Trachea (tissue), 1 donor: ENCODE results near the genes ZNF521, CHST9, DSC2 and DSC1.

DNA sequence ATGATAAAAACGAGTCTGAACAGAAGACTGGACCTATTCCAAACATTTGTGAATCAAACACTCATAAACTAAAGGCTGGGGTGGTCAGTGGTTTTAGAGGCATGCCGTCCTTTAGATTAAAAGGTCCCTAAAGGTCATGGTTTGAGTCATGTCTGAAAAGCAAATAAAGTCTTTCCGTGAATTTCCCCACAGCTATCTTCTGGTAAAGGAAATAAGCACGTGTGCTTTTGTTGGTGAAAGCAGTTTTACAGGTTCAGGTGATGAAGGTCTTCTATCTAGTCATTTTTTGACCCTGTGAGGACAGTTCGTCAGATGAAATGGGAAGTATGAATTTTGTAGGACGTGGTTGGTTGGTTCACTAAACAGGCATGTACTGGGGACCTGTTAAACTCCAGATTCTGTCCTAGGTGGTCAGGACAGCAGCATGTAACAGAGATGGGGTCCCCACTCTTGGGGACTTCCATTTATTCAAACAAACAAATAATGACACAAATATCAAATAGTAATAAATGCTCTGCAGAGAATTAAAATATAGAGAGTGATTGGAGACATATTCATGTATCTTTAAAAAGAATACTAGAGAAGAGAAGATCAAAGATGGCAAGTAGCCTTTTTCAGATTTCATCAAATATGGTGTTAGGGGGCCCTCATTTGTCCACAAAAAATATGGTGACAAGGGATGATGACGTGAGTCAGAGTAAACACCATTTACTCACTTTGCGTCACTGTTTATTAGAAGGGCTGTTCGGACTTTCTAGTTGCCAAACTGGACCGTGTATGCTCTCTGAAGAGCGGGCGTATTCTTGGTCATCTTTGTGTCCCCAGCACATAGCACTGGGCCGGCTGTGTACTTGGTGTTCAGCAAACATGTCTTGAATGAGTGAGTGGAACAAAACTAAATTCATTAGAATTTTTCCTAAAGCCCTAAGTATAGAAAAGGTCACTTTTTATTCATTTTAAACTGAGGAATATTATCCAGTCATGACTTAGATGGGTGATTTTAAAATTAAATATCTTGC is 37.3 kb downstream of the TTC39C start:
- PRO-cap = no peak

DNA sequence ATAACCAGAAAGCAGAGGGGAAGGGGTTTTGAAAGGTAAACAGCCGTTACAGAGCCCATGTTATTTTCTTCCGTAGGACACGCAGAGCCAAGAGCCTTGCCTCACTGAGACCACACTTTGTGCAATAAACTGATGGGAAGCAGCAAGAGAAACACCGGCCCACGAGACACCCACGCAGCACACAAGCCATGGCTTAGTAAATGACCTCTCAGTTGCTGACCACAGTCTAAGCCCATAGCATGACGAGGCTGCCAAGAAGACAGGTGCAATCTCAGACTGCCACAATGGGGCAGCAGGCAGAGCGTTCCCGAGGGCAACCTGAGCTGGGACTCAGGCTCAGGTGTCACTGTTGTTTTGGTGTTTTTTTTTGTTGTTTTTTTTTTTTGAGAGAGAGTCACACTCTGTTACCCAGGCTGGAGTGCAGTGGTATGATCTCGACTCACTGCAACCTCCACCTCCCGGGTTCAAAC is 59.7 kb downstream of the CABYR start:
- PRO-cap = no peak

GRCh38 chr18:24657415-24658084 is 197.1 kb downstream of the HRH4 start:
- PRO-cap = no peak

- PRO-cap = bidirectional peak, plus-strand start at chr18:25350756, minus-strand start at chr18:25350735; bidirectional peak, plus-strand start at chr18:25350867, minus-strand start at chr18:25350804
Measured at GRCh38 chr18:25350530-25351297, 1.3 kb downstream of the ZNF521 start.

DNA sequence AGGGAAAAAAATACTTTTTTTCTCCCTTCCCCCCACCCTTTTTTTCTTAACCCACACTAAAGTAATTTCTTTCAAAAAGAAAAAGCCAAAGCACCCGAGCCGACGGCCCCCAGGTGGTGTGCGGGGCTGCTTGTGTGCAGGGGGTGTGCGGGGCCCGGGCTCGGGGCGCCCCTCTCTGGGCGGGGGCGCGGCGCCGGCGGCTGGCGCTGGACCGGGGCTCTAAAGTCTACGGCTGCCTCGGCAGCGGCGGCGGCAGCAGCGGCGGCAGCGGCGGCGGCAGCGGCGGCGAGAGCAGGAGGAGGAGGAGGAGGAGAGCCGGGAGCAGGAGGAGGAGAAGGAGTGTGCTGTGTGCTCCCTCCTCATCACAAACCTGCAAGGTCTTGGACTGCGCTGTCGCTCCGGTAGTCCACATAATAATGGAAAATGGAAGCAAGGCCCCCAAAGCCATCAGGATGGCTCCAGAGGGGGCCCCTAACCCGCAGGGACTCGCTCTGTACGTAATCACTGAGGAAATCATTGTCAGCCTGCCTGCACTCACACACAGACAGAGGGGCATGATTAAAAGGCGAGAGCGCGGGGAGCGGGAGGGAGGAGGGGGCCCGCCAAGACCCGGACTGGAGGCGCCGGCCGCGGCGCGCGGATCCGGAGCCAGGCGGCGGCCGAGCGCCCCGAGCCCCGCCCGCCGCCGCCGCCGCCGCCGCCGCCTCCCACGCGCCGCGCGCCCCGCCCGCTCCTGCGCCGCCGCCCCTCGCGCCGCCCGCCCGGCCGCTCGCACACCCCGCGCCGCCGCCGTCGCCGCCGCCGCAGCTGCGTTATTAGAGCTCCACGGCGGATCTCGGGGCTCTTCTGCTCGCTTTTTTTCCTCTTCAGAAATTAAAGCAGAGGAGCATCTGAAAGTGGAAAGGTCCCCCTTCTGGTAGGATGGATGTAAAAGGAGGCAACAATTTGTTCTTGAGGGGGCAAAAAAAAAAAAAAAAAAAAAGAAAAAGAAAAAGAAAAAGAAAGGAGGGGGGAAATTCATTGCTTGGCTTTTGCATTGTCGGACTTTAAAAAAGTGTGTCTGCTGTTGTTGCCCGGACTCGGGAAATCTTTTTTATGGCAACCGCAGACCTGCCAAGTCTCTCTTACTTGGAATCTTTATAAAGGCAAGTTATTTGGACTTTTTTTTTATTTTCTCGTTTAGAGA is at the start of gene ZNF521:
Gene ZNF521 (minus strand): TSS at position 532 of the 1,186 bp plus-strand sequence.
- PRO-cap = bidirectional peak, plus-strand start at position 818 of the sequence, minus-strand start at position 616 of the sequence

GRCh38 chr18:25726207-25726968 is 364.0 kb downstream of the SS18 start:
- PRO-cap = no peak

GRCh38 chr18:25854393-25854863 is 236.0 kb downstream of the SS18 start:
- PRO-cap = no peak

DNA sequence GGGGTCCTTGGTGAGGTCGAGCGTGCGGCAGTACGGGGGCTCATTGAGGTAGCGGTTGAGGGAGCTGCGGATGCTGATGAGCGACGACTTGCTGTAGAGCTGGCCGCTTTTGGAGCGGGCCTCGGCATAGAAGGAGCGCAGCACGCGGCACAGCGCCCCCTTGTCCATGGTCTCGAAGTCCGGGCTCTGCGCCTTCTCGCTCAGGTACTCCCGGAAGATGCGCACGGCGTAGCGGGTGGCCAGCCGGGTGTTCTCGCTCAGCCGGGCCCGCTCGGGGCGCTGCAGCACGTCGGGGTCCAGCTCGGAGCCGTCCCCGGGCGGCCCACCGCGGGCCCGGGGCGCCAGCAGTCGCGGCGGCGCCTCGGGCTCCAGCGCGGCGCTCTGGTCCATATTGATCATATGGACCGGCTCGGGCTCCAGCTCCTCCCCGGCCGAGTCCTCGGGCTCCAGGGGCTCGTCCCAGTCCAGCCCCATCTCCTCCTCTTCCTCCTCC is 532 bp downstream of the KCTD1 start:
- PRO-cap = no peak

DNA sequence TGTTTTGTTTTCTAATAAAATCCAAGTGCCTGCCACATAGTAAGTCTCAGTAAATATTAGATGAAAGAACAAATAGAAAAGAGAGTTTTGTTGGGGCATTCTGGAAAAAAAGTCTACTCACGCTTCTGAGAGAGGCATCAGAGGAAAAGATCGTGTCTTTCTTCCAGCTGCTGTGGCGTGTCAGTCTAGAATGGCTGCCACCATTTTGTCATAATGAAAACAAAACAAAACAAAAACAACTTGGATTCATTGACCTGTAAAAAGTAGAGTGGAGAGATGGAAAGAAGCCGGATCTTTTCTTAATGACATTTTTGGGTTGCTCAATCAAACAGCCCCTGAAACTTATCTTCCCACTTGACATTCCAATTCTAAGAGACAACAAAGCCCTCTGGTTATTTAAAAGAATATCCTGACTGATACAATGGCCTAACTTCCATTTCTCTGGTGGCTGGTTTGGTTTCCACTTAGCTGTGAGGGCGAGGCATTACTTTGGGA is 123.9 kb downstream of the AQP4 start:
- PRO-cap = no peak

DNA sequence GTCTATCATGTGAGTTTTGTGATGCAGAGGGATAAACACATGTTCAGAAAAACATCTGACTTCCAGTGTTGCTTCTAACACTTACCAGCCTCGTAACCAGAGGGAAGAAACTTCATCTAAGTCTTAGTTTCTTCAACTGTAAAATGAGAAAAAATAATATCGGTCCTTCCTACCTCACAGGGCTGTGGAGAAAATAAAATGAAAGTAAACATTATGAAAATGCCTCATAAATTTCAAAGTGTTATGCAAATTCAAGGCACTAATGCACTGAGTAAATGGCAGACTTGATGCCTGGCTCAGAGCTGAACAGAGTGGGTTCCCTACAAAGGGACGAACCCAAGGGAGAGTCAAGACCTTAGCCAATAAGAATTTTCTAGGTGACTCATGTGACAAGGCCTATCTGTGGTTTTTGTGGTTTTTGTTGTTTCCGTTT is 113.1 kb upstream of the AQP4 start:
- PRO-cap = no peak

DNA sequence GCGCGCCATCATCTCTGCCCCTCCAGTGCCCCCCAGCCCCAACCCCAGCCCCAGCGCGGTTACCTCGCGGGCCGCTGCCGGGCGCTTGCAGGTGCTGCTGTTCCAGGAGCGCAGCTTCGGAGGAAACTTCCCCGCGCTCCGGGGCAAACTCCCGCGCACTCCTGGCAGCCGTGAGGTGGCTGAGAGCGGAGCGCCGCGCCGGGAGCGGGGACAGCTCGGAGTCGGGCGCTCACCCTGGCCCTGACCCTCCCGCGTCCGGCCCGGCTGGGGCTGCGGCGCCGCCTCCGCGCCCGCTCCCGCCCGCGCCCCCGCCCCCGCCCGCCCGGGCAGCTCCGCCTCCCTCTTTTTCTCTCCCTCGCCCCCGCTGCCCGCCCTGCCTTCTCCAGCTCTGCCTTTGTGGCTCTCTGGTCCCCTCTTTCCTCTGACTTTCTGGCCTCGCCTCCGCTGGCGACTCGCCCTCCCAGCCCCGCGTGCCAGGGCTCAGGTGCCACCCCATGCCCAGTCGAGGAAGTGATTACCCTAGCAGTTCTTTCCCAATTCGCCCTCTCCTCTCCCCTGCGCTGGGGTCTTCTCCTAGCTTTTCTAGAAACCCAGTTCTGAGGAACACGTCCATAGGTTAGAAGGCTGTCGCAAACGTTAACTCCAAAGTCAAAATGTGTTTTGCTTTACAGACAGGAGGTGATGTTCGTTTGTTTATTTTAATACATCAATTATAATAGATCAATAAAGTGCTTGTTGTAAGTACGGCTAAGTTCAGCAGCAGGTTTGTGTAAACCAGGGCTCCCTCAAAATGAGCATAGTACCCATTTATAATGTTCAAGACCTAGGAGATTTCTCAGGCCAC is at the start of gene CHST9:
Gene CHST9 (minus strand): TSS at position 236 of the 844 bp plus-strand sequence.
- PRO-cap = unidirectional peak, minus-strand start at position 257 of the sequence; unidirectional peak, minus-strand start at position 390 of the sequence; unidirectional peak, minus-strand start at position 429 of the sequence

- PRO-cap = no peak
Measured at GRCh38 chr18:28134651-28135257, 42.2 kb downstream of the CDH2 start.

DNA sequence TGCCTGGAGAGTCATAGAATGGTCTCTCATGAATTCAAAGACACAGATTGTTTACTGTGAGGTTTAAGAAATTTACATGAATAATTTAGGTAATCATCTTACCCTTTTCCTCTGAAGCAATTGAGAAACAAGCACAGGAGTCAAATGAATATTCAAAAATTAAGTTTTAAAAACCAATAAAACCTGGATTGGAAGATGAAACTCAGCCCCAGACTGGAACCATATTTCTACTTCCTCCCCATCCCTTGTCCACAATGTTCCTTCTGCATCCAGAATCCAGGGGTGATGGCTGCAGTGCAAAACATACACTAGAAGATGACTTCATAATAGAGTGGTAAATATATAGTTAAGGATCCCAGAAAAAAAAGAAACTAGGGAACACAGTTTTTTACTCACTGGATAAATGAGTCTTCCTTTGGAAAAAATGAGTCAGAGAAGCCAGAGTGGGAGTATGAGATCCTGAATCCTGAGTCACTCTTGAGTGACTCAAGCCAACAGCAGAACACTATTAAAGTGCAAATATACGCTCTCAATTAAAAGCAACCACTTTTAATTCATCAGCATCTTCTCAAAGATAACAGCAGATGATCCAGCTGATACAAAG is 987.0 kb upstream of the CDH2 start:
- PRO-cap = no peak

- PRO-cap = no peak
Measured at GRCh38 chr18:30175280-30175751, 867.2 kb downstream of the DSC3 start.

GRCh38 chr18:31101834-31102771 is at the start of gene DSC2:
DSC2 (minus strand) TSS chr18:31102421.
- PRO-cap = bidirectional peak, plus-strand start at chr18:31102259, minus-strand start at chr18:31102132

- PRO-cap = no peak
Measured at GRCh38 chr18:31162565-31163044, at the start of gene DSC1. DSC1 (minus strand) TSS chr18:31162856.

DNA sequence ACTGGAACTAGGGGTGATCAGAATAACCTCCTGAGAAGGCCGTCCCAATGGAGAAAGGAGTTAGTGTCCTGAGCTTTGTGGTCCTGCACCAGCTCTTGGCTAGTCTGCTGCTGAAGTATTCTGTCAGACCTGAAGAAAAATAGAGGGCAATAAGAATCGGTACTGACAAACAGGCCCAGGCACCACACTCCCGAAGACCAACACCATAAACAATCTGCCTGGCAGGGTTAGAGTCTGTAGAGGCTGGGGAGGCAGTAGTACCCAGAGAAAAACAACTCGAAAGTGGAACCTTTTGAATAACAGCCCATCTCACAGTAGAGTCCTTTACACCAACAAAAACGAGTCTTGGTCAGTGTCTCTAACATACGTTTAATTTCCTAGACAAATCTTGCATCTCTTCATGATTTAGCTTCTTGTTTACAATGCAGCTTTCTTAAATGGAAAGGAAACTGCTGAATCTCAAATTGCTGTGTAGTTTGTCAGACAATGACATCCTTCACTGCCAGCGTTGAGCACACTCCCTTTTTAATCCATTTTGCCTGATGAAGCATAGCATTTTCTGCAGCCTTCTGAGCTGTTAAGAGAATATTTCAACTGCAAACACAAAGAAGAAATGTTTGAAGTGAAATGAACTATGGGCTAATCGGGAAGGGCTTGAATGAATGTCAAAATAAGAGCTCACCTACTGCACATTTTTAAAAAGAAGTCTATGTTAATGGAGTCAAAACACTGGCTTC is 73.1 kb upstream of the DSG1 start:
- PRO-cap = no peak

- PRO-cap = no peak
Measured at GRCh38 chr18:31426708-31427493, 20.6 kb upstream of the DSG3 start.

- PRO-cap = no peak
Measured at GRCh38 chr18:31486473-31487173, 11.4 kb upstream of the DSG2 start.

GRCh38 chr18:31658771-31659420 is 25.5 kb downstream of the B4GALT6 start:
- PRO-cap = no peak